Left lobe of liver (tissue), 1 donor: ENCODE measurements around a stretch of chr22.

DNA sequence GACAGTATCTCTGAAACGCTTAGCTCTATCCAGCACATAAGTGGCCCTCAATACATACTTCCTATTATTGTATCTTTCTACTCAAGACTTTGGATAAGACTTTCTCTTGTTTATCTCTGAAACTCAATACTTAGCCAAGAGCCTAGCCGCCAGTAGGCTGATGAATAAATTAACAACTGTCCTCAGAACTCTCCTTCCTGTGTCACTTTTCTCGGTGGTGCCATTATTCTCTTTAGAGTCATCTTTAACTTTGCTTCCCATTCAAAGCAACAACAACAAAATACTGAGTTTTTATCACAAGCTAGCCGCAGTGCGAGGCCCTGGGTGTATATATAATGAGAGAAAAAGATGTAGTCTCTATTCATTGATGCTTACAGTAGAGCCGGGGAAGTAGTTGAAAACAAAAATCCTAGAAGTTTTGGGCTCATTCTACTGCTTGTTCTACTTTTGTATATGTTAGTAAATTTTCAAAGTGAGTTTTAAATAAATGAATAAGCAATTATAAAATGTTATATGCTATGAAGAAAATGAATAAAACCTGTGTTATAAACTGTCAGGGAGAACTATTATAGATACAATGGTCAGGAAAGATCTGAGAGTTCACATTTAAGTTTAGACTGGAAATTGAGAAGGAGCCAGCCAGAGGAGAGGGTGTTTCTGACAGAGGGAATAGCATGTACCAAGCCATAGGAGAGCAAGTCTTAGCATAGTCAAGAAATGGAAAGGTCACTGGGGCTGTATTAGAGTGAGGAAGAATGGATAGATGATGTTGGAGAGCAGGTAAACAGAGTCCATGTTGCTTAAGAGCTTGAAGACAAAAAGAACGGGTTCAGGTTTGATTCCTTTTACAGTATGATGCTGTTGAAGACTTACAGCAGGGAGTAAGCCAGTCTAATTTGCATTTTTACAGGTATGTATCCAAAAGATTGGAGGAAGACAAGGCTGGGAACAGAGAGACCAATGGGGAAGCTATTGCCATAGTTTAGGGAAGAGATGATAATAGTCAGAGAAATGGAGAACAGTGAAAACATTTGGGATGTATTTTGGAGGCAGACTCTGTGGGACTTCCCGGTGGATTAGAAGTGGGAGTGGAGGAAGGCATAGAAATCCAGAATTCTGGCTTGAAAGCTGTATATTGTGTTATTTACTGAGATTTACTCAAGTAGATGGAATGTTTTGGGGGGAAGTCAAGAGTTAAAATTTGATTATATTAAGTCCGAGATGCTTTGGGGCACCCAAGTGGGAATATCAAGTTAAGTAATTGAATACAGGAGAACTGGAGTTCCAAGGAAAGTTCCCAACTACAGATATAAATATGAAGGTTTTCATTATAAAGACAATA is 87.4 kb downstream of the FAM83F start:
- PRO-cap: no peak

DNA sequence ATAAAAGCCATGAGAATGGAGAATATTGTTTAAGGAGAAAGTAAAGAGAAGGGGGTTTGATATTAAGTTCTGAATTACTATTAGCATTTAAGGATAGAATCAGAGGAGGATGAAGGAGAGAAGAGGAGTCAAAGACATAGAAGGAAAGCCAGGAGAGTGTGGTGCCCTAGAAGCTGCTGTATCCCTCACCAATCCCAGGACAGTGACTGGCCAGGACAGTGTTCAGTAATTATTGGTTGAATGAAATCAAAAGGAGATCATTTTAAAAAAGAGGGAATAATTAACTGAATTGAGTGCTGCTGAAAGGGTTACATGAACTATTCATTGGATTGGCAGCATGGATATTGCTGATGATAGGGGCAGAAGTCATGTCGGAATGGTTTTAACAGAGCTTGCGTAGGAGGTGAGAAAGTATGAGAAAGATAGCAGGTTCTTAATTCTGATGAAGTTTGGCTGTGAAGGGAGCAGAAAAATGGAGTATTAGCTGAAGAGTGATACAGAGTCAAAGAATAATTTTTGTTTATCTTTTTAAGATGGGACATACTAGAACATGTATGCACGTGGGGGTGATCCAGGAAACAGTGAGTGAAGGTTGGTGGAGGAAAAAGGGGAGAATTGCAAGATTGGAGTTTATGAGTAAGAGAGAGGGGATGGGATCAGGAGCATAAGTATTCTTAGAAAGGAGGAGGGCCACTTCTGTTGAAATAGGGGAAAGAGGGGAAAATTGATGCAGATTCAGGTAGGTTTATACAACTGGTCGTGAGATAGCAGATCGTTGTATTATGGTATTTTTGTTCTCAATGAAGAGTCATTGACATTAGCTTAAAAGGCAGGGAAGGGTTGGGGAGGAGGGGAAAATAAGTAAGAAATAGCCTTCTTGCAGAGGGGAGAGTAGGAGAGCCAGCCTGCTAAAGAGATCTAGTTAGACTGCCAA is 88.6 kb downstream of the FAM83F start:
- PRO-cap: no peak

- PRO-cap: no peak
These were observed 60.9 kb upstream of the TNRC6B start for GRCh38 chr22:40116834-40117210.

GRCh38 chr22:40129652-40130288 is 48.0 kb upstream of the TNRC6B start:
- PRO-cap: no peak

DNA sequence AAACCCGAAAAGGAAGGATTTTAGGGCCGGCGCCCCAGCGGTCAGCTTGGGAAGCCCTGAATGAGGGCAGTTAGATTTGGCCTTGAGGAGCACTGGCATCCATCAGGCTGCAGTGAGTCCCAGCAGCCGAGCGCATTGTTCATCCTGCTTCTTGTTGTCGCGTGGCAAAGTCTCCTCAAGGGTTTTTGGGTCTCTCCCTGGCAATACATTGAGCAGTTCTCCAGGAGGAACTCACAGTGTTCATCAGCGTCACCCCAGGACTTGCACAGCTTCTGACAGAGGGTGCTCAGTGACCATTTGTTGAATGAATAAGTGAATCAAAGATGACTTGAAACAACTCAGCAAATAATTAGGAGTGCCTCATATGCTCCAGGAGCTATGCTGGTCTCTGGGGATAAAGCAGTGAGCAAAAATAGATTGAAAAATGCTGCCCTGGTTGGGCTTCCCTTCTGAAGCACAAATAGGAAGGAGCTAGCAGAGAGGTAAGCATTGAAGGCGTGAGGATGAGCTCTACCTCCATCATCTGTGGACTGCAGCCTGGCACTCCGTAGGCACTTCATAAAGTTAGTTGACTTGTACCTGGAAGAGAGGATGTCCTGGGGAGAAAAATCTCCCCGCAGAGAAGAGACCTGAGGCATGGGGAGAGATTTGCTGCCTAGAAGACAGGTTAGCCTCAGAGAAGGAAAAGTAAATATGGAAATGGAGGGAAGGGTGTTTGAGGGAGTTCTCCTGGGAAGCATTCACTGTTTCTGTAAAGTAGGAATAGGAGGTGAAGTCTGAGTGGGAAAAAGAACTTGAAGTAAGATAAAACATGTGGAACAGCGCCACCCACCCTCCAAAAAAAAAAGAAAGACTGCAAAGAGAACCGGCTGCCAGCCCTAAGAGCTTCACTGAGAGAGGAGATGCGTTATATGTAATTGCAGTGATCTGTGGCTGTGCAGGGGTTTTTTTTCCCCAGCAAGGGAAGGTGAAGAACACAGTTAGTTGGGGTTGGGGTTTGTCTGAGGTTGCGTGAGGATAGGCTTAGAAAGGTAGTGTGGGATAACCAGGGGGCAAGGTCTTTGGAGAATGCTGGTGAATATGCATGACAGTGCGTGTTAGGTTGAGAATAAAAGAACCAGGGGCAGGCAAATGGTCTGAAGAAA is 15.7 kb downstream of the TNRC6B start:
- PRO-cap: no peak

GRCh38 chr22:40265018-40265841 is 81.1 kb upstream of the ADSL start:
- PRO-cap: no peak

DNA sequence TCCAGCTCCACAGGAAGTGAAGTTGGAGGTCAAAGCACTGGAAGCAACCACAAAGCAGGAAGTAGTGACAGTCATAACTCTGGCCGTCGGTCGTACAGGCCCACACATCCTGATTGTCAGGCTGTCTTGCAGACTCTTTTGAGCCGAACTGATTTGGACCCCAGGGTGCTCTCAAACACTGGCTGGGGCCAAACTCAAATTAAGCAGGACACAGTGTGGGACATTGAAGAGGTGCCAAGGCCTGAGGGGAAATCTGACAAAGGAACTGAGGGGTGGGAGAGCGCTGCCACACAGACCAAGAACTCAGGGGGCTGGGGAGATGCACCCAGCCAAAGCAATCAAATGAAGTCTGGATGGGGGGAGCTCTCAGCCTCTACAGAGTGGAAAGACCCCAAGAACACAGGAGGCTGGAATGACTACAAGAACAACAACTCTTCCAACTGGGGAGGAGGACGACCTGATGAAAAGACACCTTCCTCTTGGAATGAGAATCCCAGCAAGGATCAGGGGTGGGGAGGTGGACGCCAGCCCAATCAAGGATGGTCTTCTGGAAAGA is 80.3 kb upstream of the ADSL start:
- PRO-cap: no peak

DNA sequence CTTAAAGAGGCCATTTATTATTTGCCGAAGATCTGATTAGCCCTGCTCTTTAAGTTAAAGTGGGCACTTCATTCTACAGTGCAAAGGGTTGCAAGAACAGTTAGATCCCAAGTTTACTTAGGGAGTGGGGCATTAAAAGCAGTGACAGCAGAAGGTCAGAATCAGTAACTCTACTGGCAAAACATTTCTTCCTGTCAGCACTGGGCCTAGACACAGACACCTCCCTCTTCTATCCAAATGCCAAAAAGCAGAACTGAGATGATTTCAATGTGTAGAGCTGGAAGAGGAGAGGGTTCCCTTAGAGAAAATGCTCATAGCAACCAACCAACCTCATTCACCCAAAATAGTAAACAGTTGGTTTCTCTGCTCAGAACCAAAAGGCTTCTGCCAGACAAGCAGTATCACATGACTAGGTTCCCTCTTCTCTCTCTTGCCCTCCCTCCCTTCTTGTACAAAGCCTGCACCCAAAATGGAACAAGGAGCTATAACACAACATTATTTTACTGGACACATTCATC is 121.8 kb downstream of the SGSM3 start:
- PRO-cap: no peak

- PRO-cap: no peak
These were observed 101.7 kb downstream of the MRTFA start for GRCh38 chr22:40534850-40535159.

DNA sequence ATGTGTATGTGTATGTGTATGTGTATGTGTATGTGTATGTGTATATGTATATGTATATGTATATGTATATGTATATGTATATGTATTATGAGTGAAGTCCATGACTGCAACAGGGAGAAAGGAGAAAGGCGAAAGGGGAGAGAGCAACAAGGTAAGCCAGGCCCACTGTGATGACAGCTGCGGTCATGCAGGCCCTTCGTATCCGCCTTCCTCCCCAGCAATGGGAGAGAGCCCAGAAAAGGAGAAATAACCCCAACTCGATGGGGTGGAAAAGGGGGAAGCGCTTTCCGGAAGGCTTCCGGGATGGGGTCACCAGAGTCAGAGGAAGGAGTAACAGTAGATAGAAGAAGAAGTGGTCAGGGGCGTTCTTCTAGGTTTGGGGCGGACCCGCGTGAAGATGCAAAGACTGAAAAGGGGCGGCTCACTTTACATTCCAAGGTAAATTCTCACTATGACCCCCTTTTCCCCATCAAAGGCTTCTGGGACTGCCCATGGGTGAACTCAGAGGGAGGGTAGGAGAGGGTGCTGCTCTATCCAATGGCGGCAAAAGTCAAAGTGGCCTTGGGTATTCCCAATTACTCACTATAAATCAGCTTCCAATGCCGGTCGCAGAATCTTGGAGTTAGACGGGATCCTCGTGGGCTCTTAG is 1.3 kb upstream of the MRTFA start:
- PRO-cap: unidirectional peak, minus-strand start at position 222 of the sequence

DNA sequence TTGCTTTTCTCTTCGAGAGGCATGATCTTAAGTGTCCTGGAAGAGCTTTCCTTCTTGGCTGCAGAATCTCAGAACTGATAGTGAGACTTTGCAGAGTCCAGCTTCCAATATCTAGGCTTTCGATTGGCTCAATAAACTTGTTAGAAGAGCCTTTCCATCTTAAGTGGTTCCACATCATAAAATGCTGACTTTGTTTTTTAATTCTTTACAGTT is 15.5 kb upstream of the DNAJB7 start:
- PRO-cap: no peak

GRCh38 chr22:41117165-41118078 is 25.0 kb downstream of the EP300 start:
- PRO-cap: no peak

- PRO-cap: no peak
These were observed 37.9 kb downstream of the EP300 start for GRCh38 chr22:41130310-41130749.

- PRO-cap: no peak
These were observed 24.3 kb upstream of the L3MBTL2 start for GRCh38 chr22:41180563-41181372.

DNA sequence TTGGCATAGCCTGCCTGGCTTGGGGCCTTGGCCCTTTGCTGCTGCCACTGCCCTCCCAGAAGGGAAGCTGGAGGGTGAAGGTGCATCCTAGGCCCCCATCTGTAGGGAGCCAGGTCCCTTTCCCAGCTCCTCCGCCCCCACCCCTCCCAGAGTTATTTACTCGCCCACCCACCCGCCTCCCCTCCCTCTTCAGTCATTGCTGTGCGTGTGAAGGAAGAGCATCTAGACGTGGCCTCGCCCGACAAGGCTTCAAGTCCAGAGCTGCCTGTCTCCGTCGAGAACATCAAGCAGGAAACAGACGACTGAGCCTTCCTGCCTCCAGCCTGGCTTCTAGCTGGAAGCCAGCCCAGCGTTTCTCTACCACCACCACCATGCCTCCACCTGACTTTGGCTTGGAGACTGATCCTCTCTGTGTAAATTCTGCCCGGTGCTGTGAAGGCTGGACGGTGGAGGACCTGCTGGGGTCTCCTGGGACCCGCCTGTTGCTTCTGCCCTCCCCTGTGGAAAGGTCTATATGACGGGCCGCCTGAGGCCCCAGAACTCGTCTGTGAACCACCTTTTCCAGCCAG is 10.7 kb downstream of the CHADL start:
- PRO-cap: no peak

DNA sequence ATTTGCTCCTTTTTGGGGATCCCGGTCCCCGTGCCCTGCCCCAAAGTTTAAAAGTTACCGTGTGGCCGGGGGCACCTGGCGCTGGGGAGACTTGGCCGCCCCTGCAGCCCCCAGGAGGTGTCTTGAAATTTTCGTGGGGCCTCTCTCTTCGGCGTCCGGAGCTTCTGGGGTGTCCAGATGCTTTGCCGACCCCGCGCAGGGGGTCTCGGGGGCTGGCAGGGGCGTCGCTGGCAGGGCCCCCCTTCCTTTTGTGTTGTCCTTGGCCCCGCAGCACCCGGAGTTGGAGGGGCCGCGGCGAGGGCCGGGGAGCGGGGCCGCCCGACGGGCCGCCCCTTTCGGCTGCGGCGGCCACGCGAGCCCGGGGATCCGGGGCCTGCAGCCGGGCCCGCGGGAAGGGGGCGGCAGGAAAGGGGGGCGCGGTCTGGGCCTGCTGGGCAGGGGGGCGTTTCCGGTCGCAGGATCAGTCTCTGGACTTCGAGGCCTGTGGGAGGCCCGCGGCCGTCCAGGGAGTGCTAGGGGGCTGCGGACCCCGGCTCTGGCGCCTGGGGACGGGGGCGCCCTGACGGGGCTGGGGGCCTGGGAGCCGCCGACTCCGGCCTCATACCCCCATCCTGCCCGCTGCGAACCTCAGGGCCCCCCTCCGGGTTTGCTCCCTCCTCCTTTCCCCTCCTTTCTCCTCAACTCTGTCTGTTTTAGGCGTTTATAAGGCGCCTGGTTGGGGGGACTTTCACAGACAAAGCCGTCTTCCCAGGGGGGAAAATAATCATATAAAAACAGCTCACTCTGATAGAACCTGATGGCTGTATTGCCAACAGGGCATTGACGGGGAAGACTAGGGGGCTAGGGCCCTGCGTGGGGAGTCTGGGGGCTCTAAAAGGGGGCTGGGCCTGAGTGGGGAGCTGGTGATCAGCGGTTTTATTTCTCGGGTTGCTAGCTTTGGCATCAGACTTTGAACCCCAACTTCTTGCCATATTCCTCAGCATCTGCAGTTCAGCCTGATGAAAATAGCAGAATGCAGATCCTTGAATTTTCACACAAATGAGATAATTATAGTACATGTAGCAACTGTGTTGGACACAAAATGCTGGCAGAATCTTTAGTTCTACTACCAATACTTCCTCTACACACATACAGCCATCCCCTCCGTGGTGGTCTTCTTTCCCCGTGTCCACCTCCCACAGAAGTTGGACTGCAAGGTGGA is 1.1 kb downstream of the ZC3H7B start:
- PRO-cap: unidirectional peak, minus-strand start at position 676 of the sequence

- PRO-cap: no peak
These were observed 25.8 kb downstream of the ZC3H7B start for GRCh38 chr22:41326934-41327698.

DNA sequence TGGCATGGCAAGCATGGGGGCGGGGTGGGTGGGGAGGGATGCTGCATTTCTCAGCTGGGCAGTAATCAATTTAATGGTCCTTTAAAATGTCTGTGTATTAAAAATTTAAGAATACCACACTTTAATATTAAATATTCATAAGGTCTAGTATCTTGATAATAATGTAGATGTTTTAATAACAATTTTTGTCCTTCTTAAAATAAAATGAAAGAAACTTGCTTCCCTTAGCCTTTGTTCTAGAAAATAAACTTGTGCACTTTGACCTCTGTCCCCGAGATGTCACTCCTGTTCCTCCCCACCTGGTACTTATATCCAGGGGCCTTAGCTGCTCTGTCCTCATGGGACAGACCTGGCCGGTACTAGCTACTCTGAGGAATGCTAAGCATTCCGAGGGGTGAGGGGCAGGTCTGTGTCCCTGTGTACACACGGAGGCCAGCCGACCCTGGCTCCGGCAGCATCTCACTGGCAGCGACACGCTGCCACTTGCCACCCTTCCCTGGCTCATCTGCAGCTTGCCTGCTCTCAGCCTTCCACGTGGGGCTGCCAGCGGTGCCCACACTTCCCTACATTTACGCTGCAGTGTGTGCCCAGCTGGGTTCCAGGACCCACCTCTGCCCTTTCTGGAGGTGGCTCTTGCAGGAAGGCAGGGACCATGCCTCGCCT is 21.7 kb upstream of the TEF start:
- PRO-cap: no peak

- PRO-cap: no peak
These were observed 12.6 kb upstream of the TEF start for GRCh38 chr22:41369065-41369627.

GRCh38 chr22:41403606-41404398 is 22.1 kb downstream of the TEF start:
- PRO-cap: bidirectional peak, plus-strand start at chr22:41404153, minus-strand start at chr22:41404038